Myometrial cell (primary cell): ENCODE data around the gene RAD23A.

GRCh38 chr19:12666038-12666606, 420 bp downstream of the MAN2B1 start:
- RAMPAGE, long total RNA = no peak

GRCh38 chr19:12668023-12668466, 1.2 kb downstream of the WDR83OS start:
- RAMPAGE, long total RNA = no peak

- RAMPAGE, long total RNA = no peak
These were observed 3.8 kb upstream of the FBXW9 start for GRCh38 chr19:12700004-12700852.

DNA sequence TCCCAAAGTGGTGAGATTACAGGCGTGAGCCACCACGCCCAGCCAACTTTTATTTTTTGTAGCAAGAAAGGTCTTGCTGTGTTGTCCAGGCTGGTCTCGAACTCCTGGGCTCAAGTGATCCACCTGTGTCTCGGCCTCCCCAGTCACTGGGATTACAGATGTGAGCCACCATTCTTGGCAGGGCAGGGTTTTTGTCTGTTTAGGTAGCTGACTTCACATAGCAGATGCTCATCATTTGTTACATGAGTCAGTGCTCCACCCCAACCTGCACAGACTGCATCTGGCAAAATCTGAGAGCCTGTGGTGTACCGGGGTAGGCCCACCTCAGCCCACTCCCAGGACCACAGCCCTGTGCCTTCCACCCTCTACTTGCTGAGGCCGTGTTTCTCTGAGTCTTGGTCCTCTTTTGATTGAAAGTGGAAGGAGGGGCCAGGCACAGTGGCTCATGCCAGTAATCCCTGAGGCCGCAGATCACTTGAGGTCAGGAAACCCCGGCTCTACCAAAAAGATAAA, 4.2 kb upstream of the TNPO2 start:
- RAMPAGE, long total RNA = no peak

GRCh38 chr19:12938924-12939062, 384 bp downstream of the CALR start:
- RAMPAGE, long total RNA = no peak

DNA sequence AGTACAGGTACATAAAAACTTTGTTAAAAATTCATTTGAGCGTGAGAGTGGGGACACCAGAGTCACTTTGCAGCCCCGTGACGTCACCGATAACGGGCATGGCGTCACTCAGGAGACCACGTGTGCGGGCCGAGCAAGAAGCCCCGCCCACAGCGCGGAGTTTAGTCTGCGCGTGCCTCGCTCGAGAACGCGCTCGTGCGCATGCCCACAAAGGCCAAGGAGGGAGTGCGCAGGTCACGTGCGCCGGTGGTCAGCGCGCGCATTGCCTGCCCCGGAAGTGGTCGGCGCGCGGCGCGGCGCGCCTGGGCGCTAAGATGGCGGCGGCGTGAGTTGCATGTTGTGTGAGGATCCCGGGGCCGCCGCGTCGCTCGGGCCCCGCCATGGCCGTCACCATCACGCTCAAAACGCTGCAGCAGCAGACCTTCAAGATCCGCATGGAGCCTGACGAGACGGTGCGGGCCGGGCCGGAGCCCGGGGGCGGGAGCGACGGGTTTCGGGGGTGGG, at the start of gene RAD23A:
Gene RAD23A, plus strand, starts transcription at position 294 of the 504 bp plus-strand sequence.
- RAMPAGE, long total RNA = start-site peak on the plus strand centred at position 307 of the sequence, 22 bp wide, 891 and 1,572 reads in 2 replicates

- RAMPAGE, long total RNA = no peak
These were observed 2.7 kb downstream of the GADD45GIP1 start for GRCh38 chr19:12953898-12955200.

DNA sequence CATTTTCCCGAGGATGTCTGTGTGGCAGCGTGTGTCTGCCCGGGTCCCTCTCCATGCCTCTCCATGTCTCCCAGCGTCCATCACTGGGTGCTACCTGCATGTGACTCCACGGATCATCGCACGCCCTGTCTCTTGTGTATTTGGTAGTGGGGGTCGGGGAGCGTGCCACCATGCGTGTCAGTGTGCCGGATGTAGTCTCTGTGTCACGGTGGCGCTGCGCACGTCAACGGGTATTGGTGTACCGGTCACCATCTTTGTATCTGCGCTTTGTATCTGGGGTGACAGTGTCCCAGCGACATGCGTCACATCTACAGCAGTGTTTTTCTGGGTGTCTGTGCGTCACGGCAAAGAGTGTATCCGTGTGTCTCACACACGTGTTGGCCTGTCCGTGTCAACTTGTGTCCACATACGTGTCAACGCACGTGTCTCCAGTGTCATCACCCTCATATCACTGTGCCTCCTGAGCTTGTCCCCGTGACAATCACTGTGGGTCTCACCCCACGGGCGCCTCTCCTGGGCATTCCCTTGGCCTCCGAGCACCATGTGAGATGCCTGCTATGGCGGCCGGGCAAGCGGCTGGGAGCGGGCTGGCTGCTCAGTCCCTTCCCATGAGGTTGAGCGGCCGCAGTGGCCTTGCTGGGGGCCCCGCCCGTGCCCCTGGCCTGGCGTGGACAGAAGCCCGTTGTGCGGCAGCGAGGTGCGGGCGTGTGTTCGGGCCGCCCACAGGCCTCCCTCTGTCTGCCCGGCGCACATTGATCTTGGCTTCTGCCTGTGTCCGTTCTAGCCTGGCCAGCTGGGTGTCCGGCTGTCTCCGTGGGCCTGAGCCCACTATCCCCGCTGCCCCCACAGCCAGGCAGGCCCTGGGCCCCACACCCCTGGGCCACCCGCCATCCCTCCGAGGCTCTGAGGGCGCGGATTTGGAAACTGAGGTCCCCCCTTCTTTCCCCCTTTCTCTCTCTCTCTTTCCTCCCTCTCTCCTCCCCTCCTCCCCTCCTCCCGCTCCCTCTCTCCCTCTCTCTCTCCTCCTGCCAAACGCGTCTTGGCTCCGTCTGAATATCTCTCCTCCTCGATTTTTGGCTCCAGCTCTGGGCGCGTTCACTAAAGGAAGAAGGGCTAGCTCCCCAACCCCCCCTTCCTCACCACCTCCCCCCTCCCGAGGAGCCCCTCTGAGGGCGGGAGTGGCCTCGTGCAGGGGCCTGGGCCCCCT, 6.4 kb downstream of the NFIX start:
- RAMPAGE, long total RNA = no peak

GRCh38 chr19:13002455-13003127, 7.3 kb downstream of the NFIX start:
- RAMPAGE, long total RNA = no peak

GRCh38 chr19:13012721-13013633, 17.7 kb downstream of the NFIX start:
- RAMPAGE, long total RNA = no peak

DNA sequence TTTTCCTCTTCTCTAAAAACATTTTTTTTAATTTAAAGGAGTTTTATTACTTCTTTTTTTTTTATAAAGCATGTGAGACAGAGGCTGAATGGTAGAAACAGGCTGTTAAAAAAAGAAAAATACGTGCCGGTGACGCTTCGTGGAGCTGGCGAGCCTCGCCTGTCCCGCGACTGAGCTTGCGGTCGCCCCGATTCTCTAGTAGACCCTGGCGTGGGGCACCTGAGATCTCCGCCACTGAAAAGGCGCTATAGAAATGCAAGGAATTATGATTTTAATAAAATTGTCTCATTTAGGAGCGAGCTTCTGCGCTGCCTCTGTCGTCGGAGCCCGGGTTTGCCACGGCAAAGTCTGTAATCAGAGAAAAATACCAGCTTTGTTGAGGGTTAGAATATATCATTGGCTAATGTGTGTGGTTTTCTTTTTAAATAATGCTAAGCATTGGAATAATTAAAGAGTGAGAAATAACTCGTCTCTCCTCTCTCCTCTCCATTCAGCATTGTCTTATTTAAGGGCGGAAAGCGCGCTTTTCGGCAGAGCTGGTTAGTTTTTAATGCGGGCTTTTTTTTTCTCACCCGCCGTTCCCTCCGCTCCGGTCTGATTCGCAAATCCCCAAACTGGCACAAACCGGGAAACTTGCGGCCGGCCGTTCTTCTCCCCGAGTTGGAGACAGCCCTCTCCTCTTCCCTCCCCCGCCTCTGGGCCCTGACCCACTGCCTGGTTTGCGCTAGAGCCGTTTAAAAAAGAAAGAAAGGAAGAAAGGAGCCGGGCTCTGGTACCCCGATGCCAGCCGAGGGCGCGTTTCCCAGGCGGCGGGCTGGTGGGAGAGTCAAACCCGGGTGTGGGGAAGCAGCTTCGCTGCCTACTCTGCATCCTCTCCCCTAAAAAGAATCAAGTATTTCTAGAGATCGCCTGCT, 18.6 kb downstream of the NFIX start:
- RAMPAGE, long total RNA = no peak

- RAMPAGE, long total RNA = no peak
These were observed 29.4 kb downstream of the NFIX start for GRCh38 chr19:13024266-13025496.

DNA sequence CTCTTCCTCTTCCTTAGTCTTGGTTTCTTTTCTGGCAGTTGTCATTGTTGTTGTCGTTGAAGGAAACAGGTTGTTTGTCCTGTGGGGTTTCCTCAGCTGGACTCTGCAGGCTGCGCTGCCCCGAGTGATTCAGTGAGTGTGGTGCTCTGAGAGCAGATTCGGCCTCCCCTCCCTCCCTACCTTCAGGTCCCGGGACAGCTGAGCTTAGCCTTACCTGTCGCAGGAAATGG, 34.1 kb downstream of the NFIX start:
- RAMPAGE, long total RNA = no peak

DNA sequence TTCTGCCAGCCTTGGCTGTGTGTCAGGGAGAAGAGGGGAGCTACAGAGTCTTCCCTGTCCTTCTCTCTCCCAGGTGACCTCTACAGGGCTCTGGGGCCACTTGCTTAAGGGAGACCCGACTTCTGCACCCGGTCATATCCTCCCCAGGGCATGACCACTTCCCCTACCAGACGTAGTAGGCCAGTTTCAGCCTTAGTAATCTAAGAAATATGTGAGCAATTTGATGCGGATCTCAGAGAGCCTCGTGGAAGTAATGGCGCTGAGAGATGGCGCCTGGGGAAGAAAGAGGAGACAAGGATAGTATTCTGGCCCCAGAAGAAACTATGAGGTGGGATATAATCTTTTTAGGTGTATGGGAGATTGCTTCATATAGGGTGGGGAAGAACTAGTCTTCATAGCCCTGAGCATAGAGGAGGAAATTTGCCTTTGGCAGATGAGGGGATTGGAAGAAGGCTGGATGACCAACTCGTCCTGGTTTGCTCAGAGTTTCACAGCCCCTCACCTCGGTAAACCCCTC, 42.0 kb downstream of the NFIX start:
- RAMPAGE, long total RNA = no peak

- RAMPAGE, long total RNA = no peak
These were observed 47.7 kb downstream of the LYL1 start for GRCh38 chr19:13054588-13055674.

DNA sequence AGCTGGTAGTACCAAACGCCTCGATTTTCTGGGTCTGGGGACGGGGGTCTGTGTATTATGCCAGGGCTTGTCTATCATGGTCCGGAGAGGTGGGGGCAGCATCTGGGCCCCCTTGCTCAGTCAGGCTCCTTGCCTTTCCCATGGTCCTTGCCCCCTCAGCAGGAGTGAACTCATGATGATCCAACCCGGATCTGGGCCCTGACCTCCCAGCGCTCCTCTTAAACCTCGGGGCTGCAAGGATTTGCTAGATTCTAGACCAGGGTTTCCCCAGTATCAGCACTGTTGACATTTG, 20.7 kb downstream of the LYL1 start:
- RAMPAGE, long total RNA = no peak

- RAMPAGE, long total RNA = no peak
These were observed 6.4 kb downstream of the LYL1 start for GRCh38 chr19:13096078-13096772.

DNA sequence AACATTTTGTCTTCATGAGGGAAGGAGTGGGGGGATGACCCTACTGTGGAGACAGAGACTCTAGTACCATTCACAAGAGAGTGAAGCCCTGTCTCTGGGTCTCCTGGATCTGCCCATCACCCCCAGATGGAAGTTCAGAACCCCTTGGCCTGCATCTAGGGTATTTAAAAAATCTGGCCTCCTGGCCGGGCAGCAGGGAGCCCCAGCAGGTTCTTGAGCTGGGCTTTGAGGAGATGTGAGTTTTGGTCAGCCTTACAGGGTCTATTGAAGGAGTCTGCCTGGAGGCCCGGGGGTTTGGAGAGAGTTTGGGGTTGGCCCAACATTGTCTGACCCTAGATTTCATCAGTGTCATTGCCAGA, 3.2 kb downstream of the NACC1 start:
- RAMPAGE, long total RNA = no peak

DNA sequence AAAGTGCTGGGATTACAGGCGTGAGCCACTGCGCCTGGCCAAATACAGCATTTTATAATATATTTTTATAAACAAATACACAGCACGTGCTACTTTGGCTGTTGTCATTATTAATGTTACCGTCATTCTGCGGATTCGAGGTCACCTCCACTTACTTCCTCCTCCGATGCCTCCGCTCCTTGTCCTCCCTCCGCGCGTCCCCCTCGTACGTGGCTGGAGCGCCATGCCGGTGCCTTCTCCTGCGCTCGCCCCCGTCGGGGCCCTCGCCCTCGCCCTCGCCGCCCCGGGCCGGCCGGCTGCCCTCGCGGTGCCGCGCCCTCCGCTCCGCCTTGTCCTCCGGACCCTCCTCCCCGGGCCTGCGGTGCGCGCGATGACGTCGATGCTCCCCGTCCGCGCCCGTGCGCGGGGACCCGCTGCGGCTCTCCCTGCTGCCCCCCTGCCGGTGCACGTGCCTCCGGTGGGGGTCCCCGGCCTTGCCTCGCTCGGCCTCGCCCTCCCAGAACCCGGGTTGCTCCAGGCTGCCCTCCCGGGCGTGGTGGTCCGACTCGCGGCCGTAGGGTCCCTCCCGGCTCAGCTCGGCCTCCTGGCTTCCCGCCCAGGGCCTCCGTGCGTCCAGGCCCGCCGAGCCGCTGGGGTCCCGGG, 148.3 kb downstream of the IER2 start:
- RAMPAGE, long total RNA = no peak

DNA sequence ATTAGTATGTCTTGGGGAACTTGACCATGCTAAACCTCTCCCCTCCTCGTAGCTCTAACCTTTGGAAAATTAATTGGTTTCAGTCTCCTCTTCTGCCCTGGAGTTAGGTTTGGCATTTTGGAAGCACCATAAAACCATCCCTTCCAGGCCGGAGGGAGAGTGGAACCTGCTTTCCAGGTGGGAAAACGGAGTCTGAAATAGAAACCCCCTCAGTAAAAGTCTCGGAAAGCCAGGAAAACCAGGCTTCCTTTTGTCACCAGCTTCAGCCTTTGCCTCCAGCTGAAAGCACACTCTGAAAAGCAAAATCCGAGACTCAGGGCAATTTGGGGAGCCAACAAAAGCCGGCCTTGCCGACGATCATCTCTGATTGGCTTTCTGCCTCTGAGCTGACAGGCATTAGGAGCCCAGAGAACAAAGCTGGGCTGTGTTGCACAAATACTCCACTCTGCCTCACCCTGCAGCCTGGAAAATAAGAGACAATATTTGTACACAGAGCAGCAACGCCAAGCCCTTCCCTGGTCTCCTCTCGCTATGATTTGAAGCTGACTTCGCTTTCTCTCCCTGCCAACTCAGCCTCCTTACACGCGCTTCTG, 47.0 kb downstream of the CACNA1A start:
- RAMPAGE, long total RNA = no peak